Testis (tissue), 5 donors: Measurements from ENCODE around the gene DCN.

- PRO-cap, 3 experiments, result no peak in any of the 3 experiments
- RAMPAGE, long total RNA, 2 experiments, result no peak in any of the 2 experiments
- RRBS, result no CpG with 5 or more reads among the region's 10 CpGs
Observed at GRCh38 chr12:89339314-89340000, 12.8 kb downstream of the DUSP6 start.

GRCh38 chr12:89348581-89349779 is 3.3 kb downstream of the DUSP6 start:
- PRO-cap, 3 experiments, result no peak in any of the 3 experiments
- RAMPAGE, long total RNA, 2 experiments, result no peak in any of the 2 experiments
- RRBS, result no CpG with 5 or more reads among the region's 10 CpGs

DNA sequence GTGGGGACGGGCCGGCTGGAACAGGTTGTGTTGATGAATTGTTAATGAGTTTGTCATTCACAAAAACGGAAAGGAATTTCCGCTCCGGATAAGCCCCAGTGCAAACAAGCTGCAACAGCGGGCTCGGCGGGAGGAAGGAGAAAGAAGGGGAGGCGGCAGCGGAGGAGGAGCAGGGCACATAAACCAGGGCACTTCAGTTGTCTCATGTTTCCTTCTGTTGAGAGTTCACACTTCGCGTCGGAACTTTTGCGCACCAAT is 203 bp upstream of the DUSP6 start:
- PRO-cap, 3 experiments, result peak in 3 of 3 experiments; most common plus-strand start position 207 of the sequence (in 3)
- RAMPAGE, long total RNA, 2 experiments, result no peak in any of the 2 experiments
- RRBS, result 2% methylated on average over 2 of the region's 14 CpGs

GRCh38 chr12:89373999-89374623 is 21.8 kb upstream of the DUSP6 start:
- PRO-cap, 3 experiments, result no peak in any of the 3 experiments
- RAMPAGE, long total RNA, 2 experiments, result no peak in any of the 2 experiments
- RRBS, result no CpG with 5 or more reads among the region's 2 CpGs

GRCh38 chr12:89379517-89379855 is 27.2 kb upstream of the DUSP6 start:
- PRO-cap, 3 experiments, result no peak in any of the 3 experiments
- RAMPAGE, long total RNA, 2 experiments, result no peak in any of the 2 experiments
- RRBS, result no CpG with 5 or more reads among the region's 3 CpGs

GRCh38 chr12:89383408-89383709 is 31.1 kb upstream of the DUSP6 start:
- PRO-cap, 3 experiments, result no peak in any of the 3 experiments
- RAMPAGE, long total RNA, 2 experiments, result no peak in any of the 2 experiments
- RRBS, result no CpG with 5 or more reads among the region's 2 CpGs

- PRO-cap, 3 experiments, result no peak in any of the 3 experiments
- RAMPAGE, long total RNA, 2 experiments, result no peak in any of the 2 experiments
- RRBS, result no CpG with 5 or more reads among the region's 3 CpGs
Observed at GRCh38 chr12:89453177-89453628, 71.4 kb downstream of the GALNT4 start.

DNA sequence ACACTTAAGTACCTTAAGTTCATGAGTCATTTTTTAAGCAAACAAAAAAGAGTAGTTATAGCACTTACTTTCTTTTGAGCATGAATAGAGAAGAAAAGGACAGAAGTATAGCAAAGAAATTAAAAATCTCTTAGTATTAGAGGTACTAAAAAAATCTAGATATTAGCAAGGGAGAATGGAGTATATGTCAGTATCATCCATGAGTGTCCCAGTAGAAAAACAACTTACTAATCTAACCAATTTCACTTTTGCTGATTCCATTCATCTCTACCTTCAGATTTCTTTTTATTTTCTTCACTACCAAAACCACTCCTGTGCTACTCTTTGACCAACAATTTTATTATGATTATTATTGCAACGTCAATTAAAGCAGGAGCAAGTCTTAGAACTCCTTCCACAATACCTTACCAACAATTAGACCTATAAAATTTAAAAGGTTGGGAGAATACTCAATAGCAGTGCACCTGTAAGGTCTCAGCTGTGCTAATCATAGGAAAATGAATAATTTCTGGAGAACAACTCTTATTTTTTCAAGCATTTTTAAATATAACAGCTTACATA is 8.2 kb downstream of the ATP2B1 start:
- PRO-cap, 3 experiments, result no peak in any of the 3 experiments
- RAMPAGE, long total RNA, 2 experiments, result no peak in any of the 2 experiments
- RRBS, result no CpG with 5 or more reads among the region's 1 CpG

DNA sequence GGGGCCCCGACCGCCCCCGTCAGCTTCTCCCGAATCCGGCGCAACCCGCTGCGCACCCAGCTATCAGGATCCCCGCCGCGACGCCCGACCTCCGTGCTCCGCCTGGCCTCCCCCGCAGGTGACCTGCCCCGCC is 345 bp downstream of the ATP2B1 start:
- PRO-cap, 3 experiments, result no peak in any of the 3 experiments
- RAMPAGE, long total RNA, 2 experiments, result no peak in any of the 2 experiments
- RRBS, result 1% methylated on average over 10 of the region's 17 CpGs

DNA sequence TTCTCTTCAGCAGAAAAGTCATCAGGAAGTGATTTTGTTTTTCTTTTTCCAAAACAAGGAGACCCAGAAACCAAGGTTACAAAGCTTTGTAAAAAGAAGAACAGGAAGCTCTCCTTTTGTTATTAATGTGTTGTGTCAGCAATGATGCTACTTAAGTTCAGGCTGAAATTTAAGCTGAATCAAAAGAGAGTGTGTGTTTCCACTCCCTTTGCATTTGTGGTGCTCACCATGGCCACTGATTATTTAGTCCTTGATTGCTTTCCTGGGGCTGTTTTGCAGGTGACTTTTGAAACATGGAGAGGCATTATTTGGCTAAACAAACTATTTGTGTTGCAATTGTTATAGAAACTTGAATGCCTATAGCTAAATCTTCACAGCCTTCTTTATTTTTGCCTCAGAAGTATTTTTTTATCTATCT is 155.4 kb upstream of the ATP2B1 start:
- PRO-cap, 3 experiments, result no peak in any of the 3 experiments
- RAMPAGE, long total RNA, 2 experiments, result no peak in any of the 2 experiments

- PRO-cap, 3 experiments, result peak in 3 of 3 experiments; most common minus-strand start chr12:91180683 (in 3)
- RAMPAGE, long total RNA, 2 experiments, result no peak in any of the 2 experiments
- RRBS, result no CpG with 5 or more reads among the region's 1 CpG
Observed at GRCh38 chr12:91180447-91180959, 2.1 kb downstream of the DCN start.

GRCh38 chr12:91182490-91183340 is at the start of gene DCN:
DCN (minus strand) TSS chr12:91182817.
- PRO-cap, 3 experiments, result peak in 3 of 3 experiments; most common minus-strand start chr12:91182817 (in 3)
- RAMPAGE, long total RNA, 2 experiments, result start-site peak on the minus strand in 2 of 2 experiments, at chr12:91182772-91183058 at its widest, 25 to 561 reads per replicate
- RRBS, result no CpG with 5 or more reads among the region's 6 CpGs

DNA sequence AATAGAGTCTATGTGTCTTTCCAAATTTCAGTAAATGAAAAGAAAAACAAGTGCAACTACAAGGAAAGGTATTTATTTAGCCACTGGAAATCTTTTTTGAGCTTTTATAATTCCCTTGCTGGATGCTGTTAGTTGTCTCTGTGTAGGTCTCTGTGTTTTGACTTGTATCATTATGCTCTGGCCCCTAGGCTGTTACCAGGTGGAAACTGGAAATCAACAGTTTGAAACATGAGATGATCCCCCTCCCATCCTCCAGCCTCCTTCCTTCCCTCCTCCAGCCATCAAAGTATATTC is 890 bp upstream of the DCN start:
- PRO-cap, 3 experiments, result peak in 3 of 3 experiments; most common plus-strand start position 224 of the sequence (in 1); most common minus-strand start position 194 of the sequence (in 3)
- RAMPAGE, long total RNA, 2 experiments, result no peak in any of the 2 experiments

GRCh38 chr12:91778464-91778784 is 367.2 kb downstream of the BTG1 start:
- PRO-cap, 3 experiments, result no peak in any of the 3 experiments
- RAMPAGE, long total RNA, 2 experiments, result no peak in any of the 2 experiments
- RRBS, result no CpG with 5 or more reads among the region's 2 CpGs

GRCh38 chr12:91987971-91988379 is 157.7 kb downstream of the BTG1 start:
- PRO-cap, 3 experiments, result no peak in any of the 3 experiments
- RAMPAGE, long total RNA, 2 experiments, result no peak in any of the 2 experiments
- RRBS, result no CpG with 5 or more reads among the region's 4 CpGs

- PRO-cap, 3 experiments, result peak in 1 of 3 experiments; most common plus-strand start chr12:92035011 (in 1)
- RAMPAGE, long total RNA, 2 experiments, result no peak in any of the 2 experiments
- RRBS, result no CpG with 5 or more reads among the region's 12 CpGs
Observed at GRCh38 chr12:92034743-92035777, 110.6 kb downstream of the BTG1 start.

DNA sequence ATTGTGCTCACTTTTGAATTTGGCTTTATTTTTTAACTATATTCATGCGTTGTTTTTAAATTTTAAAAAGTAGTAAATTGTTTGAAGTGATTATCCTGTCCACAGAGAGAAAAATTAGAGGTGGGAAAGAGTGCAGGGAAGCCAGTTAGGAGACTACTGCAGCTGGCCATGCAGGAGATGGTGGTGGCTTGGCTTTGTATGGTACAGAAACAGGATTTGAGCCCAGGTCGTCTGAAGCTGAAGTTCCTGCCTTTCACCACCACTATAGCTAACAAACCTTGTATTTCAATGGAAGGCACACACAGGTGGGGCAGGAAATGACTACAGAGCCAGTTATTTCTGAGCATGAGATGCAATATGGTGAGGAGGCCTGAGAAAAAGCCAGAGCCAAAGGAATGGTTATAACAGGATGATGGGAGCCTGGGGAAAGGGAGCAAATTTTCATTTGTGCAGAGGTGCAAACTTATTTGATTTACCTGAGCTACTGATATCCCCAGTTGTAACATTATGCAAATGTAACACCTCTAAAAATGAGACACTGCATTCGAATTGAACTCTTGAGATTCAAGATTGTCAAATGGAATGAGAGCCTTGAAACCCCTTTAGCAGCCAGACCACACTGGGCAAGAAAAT is 103.9 kb downstream of the BTG1 start:
- PRO-cap, 3 experiments, result no peak in any of the 3 experiments
- RAMPAGE, long total RNA, 2 experiments, result no peak in any of the 2 experiments
- RRBS, result no CpG with 5 or more reads among the region's 3 CpGs

DNA sequence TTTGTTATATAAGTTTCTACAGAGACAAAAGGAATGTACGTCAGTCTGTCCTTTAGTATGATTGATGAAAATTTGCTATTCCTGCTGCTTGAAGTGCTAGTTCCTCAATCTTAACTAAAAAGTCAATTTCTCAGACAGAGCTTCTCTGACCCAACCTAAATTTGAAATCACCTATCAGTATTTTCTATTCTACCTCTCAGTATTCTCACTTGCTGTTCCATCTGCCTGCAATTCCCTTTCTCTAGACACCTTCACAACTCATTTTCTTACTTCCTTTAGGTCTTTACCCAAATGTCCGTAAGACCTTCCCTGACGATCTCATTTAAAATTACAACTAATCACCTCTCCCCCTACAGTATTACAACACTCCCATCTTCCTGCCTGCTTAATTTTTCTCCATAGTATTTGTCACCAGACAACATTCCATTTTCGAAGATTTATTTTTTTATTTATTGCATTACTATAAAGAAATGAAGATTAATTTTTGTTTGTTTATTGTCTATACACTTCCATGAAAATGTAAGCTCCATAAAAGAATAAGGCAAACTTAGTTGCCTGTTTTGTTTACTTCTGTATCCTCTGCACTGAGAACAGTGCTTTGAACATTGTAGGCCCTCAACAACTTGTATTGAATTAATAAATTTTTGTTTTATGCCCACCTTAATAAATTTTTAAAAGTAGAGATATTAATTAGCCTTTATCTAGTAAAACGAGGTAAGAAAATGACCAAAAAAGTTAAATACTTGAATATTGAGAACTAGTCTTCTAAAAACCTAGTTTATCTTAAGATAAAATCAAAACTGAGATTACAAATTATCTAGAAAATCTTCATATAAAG is 28.9 kb downstream of the BTG1 start:
- PRO-cap, 3 experiments, result no peak in any of the 3 experiments
- RAMPAGE, long total RNA, 2 experiments, result no peak in any of the 2 experiments
- RRBS, result no CpG with 5 or more reads among the region's 5 CpGs

- PRO-cap, 3 experiments, result no peak in any of the 3 experiments
- RAMPAGE, long total RNA, 2 experiments, result no peak in any of the 2 experiments
- RRBS, result no CpG with 5 or more reads among the region's 2 CpGs
Observed at GRCh38 chr12:92121020-92121725, 24.5 kb downstream of the BTG1 start.

DNA sequence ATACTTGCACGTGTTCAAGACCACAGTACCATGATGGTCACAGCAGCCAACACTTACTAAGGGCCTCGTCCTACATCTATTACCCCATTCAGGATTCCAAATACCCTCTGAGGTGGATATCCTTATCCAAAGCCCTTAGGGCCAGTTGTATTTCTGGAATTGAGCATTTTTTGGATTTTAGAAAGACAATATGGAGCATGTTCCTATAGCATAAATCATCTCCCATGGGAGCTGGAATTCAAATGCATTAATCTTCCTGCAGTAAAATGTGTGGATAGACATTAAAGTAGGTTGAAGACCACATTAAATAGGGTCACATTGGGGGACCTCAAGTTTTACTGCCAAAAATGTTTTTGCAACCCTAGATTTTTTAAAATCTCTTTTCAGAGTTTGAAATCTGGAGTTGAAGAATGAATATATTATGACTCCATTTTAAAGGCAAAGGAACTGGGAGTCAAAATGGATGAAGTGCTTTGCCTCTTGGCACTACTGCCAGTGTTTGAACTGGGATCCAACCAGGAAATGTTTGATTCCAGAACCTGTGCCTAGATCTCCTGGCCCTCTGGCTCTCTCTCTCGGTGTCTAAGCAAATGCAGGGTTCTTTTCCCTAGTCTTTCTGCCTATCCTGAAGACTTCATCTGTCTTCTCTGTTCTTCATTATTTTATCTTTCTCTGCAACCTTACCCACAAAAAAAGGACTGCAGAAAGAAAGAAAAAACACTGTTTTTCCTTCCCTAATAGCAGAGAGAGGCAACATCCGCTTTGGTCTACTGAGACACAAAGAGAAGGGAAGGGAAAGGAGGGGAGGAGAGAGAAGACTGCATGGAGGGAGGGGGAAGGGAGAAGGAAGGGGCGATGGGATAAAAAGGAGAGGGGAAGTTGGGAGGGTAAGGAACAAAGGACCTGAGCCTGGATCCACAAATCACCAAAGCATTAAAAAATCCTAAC is 17.1 kb downstream of the BTG1 start:
- PRO-cap, 3 experiments, result no peak in any of the 3 experiments
- RAMPAGE, long total RNA, 2 experiments, result no peak in any of the 2 experiments
- RRBS, result no CpG with 5 or more reads among the region's 5 CpGs